Paraaortic lymph node (tissue), 1 donor: ENCODE results near the gene SEPTIN11.

DNA sequence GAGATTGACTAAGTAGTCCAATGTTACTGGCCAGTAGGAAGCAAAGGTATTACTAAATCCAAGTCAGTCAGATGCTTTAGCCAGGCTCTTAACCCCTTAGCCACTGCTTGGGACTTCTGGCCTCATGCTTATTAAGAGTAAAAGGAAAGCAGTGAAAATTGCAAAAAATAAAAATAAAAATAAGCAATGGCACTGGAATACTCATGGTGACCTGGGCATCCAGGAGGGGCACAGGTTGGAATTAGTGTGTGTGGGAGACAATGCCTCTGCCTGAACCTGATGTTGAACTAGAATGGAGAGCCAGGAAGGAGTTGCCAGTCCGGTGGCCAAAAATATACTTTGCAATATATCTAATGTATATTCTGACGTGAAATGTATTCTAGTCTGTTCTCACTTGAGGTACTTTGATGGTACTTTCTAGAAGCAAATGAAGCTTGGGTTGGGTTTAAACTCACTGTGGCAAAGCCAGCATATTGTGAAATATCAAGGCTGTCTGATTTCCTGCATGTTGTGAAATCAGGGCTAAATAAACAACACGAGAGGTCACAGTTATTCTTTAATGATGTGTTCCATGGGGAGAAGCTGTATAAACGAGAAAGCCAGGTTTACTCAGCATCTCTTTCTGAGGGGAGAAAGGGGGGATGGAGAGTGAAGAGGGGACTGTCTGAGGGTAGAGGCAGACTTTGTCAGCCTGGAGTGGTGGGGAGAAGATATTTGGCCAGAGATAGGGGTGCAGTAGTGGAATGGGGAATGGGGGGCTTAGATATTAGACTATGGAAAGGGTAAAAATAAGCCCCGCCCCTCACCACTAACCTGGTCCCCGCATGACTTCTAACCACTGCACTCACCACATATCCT lies 5.6 kb upstream of the SCARB2 start:
- PRO-cap: no peak

GRCh38 chr4:76250887-76251376 lies 589 bp upstream of the FAM47E start:
- PRO-cap: no peak

- PRO-cap: no peak
Measured at GRCh38 chr4:76255989-76256561, 4.6 kb downstream of the FAM47E start.

DNA sequence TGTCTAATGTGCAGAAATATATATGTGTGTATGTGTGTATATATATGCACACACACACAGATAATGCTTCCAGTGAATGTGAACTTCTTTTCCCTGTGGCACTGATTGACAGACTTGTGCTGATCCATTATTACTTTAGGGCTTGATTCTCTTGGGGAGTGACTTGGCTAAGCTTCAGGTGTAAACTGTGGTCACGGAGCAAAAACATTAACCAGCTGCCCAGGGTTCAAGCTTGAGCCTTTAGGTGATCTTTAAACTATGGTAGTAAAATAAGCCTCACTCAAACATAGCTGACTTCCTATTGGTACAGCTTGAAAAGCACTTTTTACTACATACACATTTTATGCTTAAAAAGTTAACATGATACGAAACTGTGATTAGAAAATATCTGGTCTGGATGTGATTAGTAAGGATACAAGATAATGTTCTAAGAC lies 3.6 kb downstream of the STBD1 start:
- PRO-cap: no peak

- PRO-cap: no peak
Measured at GRCh38 chr4:76619902-76620710, 185.1 kb downstream of the SHROOM3 start.

DNA sequence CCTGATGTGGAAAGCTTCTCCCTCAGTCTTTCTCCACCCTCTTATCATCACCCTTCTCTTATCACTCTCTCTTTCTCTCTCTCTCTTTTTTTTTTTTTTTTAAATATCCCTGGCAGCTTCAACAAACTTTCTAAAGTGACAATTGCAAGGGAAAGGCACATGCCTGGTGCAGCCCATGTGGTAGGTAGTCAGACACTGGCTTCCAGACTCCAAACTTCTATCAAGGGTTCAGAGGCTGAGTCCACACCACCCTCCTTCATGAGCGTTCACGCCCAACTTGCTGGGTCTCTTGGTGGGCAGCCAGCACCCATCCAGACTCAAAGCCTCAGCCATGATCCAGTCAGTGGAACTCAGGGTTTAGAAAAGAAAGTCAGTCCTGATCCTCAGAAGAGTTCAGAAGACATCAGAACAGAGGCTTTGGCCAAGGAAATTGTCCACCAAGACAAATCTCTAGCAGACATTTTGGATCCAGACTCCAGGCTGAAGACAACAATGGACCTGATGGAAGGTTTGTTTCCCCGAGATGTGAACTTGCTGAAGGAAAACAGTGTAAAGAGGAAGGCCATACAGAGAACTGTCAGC lies 141.5 kb downstream of the SOWAHB start:
- PRO-cap: no peak

DNA sequence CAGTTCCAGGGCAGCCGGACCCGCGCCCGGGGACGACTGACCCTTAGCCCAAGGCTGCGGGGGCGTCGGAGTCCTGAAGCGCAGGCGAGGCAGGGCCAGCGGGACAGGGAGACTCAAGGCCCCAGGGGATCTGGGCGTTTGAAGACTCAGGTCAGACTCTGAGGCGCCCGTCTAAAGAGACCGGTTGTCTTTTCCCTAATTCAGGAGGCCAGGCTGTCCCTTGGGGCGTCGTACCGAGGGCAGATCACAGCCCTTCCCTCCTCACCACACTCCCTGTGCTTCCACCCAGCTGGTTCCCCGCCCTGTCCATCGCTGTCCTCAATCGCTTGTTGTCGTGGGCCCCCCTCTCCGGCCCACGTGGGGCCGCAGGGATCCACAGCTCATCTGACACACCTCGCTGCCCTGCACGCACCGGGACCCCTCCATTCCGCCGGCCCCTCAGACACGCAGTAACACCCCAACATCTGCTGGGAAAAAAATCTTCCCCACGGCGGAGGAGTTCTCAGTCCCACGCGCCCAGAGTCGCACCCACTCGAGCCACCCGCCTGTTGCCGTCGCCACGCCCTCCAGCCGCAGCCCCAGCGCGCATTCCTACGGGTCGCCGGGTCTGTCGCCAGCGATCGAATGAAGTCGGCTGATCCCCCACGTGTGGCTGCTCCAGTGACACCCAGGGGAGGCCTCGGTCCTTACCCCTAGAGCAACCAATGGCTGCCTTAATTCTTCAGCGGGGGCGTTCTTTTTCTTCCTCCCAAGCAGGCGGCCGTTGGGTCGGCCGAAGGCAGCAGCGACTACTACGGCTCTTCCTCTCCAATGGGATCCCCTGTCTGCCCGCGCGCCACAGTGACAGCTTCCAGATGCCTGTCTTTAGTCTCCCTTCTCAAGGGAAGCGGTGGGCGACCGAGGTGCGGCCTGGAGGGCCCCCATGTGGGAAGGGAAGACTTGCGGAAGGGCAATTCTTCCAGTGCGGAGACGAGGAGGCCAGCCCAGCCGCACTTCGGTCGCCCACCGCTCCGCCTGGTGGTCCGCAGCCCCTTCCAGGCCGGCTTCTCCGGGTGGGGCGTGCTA lies 947 bp upstream of the SEPTIN11 start:
- PRO-cap: bidirectional peak, plus-strand start at position 766 of the sequence, minus-strand start at position 626 of the sequence; unidirectional peak, plus-strand start at position 961 of the sequence

DNA sequence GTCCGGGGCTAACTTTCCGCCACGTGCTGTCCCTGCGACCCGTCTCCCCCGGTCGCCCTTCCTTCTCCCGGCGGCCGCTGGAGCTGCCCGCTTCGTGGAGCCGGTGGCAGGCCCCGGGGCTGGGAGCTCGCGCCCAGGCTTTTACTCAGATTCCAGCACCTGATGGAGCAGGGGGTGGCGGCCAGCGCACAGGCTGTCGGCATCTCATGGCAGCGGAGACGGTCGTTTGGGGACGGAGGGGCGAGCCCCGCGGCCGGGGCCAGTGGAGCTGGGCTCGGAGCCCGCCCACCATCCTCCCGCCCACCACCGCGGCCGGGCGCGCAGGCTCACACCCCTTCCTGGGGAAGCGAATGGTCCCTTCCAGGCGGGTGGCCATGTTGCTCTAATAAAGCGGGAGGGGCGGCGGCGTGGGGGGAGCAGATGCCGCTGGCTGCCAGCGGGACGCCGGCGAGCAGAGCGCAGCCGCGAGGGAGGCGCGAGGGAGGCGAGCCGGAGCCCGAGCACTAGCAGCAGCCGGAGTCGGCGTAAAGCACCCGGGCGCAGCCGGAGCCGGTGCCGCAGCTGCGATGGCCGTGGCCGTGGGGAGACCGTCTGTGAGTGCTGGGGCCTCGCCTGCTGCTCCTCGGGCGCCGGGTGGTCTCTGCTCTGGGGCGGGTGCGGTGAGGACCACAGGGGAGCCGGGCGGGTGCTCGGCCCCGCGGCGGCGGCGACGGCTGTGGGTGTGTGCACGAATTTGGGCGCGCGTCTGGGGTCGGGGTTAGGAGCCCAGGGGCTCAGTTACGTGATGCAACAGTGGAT lies at the start of gene SEPTIN11:
TSS of gene SEPTIN11 (plus strand) at position 415 of the 798 bp plus-strand sequence.
- PRO-cap: bidirectional peak, plus-strand start at position 461 of the sequence, minus-strand start at position 298 of the sequence

DNA sequence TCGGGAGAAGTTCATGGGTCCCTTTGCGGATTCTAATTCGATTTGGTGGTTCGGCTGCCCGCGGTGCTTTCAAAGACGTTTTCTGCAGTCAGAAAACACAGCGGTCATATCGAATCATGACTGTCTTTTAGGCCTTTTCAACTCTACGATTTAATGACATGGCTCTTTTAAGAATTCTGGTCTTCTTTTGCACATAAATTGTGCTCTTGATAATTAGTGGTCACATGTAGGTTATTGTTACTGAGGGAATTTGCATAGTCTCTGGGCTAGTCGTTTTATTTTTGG lies 1.6 kb downstream of the SEPTIN11 start:
- PRO-cap: no peak

DNA sequence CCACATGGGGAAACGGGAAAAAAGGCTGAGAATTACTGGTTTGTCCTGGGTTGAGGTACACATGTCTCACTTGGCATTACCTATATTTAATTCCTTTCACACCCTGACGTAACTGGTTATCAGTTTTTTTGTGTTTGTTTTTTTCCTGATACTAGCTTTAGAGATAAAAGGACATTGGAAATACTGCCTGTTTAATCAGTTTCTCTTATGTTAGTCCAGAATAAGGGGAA lies 12.9 kb downstream of the SEPTIN11 start:
- PRO-cap: no peak

DNA sequence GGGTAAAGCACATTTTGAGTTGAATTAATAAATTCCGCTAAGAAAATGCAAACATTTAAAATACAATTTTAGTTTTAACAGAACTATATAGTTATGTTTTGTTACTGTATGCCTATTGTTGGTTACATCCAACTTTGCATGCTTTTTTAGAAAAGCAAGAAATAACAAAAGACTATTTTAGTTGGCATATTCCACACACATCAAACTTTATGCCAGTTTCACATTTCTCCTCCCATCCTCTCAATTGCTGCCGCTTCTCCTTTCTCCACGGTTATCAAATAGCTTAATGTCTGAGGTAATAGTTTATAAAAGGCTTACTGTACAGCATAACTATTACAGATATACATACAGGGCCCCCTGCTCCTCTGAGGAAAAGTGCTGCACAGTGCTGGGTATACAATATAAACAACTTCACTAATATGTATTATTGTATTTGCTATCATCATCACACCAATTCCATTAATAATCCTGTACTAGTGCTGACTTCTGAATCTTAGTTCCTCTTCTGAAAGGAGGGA lies 2.7 kb downstream of the CCNI start:
- PRO-cap: no peak

DNA sequence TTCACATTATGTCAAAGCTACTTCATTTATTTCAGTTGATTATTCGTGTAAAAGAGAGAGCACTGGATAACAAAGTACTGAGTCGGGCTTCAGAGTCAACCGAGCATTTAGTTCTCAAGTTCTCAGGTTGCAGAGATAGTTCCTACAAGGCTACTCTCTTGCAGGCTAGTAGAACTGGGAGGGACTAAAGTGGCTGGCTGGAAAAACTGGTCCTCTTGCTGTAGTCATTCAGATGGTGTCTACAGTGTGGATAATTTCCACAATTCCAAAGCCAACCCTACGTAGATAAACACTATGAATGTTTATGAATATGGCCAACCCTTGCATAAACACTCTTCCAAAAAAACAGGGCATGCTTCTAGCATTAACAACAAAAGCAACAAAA lies 4.6 kb upstream of the CCNG2 start:
- PRO-cap: no peak

GRCh38 chr4:77154575-77155510 lies 2.2 kb upstream of the CCNG2 start:
- PRO-cap: unidirectional peak, plus-strand start at chr4:77155301

GRCh38 chr4:77519330-77519608 lies 86.4 kb upstream of the CXCL13 start:
- PRO-cap: no peak

DNA sequence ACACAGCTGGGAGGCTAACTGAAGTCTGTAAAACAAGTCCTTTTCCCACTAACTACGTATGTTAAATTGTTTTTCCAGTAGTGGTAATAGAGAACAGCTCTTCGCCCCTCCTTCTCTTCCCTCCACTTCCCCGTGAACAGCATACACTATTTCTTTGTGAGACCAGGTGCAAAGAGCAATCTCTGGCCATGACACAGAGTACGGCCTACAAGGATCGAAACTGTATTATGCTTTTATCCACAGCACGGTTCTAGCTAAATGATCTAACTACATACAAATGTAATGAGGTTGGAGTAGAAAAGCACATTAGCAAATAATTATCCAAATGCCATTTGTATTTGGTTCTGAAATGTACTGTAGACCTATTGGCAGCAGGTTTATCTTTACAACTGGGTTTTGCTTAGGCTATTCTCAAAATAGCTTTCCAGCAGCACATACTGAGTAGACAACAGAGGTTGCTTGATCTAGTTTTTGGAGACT lies 1.5 kb downstream of the CNOT6L start:
- PRO-cap: bidirectional peak, plus-strand start at position 157 of the sequence, minus-strand start at position 124 of the sequence

GRCh38 chr4:77818480-77819240 lies 508 bp downstream of the CNOT6L start:
- PRO-cap: bidirectional peak, plus-strand start at chr4:77818786, minus-strand start at chr4:77818710; bidirectional peak, plus-strand start at chr4:77819419, minus-strand start at chr4:77819192

- PRO-cap: no peak
Measured at GRCh38 chr4:77900539-77900935, 37.9 kb downstream of the MRPL1 start.

DNA sequence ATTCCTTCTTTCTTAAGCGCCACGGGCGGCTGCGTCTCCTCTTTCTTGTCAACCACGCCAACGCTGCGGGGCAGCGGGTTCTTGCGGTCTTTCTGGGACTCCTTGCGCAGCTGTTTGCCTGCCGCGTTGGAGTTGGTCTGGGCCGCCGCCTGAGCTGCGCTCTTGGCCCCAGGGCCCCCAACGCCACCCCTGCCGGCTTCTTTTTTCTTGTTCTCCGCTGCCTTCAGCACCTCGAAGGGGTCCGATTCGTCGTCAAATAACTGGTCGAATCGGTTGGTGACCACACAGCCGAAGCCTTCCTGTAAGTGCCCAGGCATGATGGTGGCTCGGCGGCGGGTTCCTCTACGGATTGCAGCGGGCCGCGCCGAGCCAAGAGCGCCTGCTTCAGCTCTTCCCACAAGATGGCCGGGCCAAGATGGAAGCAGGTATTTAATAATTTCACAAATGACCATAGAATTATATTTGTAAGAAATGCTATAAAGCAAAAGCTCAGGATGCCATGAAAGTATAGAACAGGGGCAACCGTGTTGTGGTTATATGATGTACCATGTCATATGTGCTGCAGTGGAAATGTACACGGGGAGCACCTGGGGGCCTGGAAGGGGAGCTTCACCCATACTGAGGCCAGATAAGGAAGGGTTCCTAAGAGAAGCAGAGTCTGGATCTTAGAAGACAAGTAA lies 124.7 kb downstream of the FRAS1 start:
- PRO-cap: no peak

- PRO-cap: unidirectional peak, plus-strand start at chr4:78644906
Measured at GRCh38 chr4:78644628-78644964, 93.0 kb downstream of the ANXA3 start.

DNA sequence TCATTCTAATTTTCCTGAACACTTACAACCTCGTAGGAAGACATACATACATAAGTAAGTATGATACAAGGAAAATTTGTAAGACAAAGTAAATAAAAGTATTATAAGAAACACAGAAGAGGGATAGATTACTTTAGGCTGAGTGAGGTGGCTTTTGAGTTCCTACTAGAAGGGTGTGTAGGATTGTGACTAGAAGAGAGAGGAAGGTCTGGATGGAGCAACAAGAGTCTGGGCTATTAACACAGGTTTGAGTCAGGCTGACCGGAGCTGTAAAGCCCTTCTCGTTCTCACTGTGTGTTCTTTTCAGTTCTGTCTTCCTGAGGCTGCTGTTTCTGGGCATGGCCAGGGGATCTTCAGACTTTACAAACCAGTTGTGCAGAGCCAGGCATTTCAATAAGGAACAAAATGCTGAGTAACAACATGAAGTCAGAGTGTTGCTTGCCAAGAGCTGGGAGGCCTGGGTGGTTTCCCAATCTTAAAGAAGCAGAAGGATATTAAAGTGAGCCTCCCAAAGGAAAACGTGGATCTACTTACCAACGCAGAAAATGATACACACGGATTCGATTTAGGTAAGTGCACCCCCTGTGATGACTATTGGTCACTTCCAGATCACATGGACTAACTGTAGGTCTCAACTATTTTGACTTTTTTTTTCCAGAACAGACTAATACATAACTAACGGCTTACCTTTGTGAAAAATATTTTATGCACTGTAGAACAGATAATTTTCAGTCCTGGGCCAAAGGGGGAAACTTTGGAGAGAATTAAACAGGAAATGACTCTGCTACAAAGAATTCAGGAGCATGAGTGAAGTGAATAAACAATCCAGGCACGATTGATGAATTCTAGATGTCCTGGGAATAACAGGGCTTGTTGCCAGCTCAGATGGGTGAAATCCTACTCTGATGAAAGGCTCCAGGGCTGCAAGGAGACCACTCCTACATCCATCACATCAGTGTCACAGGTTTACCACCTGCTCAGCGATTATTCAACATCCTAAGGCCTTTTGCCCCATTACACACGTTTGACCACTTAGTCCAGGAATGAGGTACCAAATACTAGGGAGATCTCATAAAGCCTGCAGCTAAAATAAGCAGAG lies 94.5 kb downstream of the ANXA3 start:
- PRO-cap: unidirectional peak, minus-strand start at position 395 of the sequence